RPMI7951 (cell line): ENCODE measurements around a stretch of chr10.

- RAMPAGE, long total RNA, result no peak
Observed at GRCh38 chr10:19728389-19728730, 87.9 kb upstream of the PLXDC2 start.

- RAMPAGE, long total RNA, result no peak
Observed at GRCh38 chr10:20109856-20110345, 293.7 kb downstream of the PLXDC2 start.

DNA sequence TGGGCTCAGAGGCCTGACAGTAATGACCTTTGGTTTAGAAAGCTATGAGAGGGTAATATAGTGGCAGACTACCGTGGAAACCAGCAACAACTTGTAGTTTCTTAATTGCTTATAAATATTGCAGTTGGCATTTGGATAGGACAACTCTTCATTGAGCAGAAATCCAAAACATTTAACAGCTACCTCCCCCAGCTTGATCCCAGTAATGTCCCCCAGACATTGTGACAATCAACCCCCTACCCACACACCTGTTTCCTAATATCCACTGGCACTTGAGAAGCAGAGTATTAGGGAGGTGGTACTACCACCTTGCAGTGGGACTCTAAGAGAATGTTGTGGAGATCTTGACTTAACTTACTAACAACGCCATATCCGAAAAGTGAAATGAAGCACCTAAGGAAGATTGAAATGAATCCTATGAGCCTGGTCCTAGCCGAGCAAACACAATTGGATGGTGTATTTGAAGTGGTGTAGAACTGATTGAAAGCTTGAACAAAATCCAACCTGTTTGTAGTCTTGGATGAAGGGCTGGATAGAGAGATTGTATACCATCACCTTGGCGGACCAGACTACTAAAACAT is 308.8 kb downstream of the PLXDC2 start:
- RAMPAGE, long total RNA, result no peak

GRCh38 chr10:20226999-20228213 is 411.2 kb downstream of the PLXDC2 start:
- RAMPAGE, long total RNA, result no peak

DNA sequence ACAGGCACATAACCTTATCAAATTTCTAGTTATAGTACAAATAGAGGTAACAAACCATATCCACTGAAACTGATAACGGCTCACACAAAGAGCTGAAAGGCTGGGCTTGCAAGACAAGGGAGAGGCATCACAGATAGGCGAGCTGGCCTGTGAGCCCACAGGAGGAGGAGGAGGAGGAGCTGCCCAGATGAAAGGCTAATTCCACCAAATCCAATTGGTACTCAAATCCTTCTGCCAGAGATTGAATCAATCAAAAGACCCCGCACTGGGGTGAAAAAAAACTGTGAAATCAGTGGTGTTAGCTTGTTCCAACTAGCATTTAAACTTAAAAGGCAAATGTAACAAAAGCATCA is 80.3 kb upstream of the NEBL start:
- RAMPAGE, long total RNA, result no peak

DNA sequence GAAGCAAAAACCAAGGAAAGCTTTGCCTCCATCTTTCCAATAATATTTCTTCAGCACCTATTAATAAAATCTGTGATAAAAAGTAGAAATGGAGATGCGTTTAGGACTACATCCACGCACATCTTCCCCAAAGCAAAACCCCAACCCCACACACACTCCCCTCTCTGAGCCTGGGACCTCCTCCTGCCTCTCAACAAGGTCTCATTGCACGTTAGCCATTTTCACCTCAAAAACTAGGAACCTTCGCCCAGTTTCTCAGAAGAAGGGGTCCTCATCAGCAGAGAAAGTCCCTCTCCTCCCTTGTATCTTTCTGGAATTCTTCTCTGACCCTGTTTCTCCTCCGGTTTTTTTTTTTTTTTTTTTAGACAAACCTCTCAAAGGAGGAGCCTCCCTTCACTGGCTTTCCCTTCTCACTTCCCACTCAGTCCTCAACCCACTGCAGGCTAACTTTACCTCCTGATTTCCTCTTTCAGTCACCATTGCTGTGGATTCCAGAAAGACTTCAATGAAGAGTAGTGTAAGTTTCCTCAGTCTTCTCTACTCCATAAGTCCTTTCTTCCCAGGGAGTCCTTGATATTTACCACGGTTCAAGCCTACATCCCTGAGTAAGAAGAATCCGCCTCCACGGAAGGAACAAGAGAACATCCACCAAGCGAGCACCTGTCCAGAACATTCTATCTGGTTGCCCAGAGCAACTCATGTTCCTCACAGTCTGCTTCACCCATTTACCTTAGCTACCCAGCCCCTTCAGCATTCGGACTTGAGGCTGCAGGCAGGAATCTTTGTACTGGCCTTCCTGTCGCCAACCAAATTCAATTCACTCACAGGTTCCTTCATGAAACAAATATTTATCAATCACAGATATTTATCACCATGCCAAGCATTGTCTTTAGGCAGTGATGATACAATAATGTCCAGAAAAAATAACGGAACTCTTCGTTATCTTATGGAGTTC is 250.2 kb upstream of the NEBL start:
- RAMPAGE, long total RNA, result no peak

DNA sequence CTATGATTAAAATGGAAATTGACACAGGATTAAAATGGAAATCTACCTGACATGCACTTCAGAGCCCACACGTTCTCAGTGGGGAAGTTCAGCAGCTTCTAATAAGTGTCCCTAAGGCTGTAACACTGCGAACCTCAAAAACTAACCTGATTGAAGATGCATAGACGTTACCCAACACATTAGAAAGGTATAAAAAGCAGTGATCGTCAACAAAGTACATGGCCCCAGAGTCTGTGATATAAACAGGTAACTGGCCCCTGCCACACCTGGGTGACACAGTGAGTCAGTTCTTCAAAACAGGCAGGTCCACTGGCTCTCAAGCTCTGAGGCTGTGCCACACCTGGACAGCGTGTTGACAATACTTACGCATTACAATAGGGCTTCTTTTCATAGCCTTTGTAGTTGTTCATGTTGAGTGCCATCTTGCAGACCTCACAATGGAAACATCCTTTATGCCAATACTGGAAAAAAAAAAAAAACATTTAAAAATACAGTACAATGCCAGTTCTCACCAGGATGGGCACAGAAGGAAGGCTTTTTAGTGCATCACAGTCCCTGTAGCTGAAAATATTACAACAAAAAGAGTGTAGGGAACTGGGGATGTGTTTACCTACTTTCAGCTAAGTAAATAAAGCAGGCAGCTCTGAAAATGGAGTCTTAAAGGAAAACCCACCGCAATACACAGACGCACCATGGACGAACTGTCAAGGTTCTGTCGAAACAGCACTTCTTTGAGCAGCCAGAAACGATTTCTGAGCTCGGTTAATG is 275.1 kb upstream of the NEBL start:
- RAMPAGE, long total RNA, result no peak

DNA sequence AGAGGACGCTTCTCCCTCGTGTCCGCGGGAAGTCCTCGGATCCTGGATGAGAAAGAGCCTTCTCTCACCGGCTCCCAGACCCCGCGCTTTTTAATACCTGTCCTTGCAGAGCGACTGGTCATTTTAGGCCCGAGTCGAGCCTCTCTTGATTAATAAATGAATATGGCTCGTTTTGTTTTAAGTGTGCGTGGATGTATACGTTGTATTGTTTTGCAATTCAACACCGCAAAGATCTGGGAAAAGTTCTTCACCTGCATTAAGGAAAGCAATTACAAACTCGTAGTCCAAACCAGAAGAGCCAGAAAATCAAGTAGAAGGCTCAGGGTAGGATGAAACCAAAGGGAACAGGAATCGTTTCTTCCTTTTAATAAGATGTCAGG is 277.6 kb upstream of the NEBL start:
- RAMPAGE, long total RNA, result no peak

GRCh38 chr10:21175123-21175637 is 278.1 kb upstream of the NEBL start:
- RAMPAGE, long total RNA, result no peak

DNA sequence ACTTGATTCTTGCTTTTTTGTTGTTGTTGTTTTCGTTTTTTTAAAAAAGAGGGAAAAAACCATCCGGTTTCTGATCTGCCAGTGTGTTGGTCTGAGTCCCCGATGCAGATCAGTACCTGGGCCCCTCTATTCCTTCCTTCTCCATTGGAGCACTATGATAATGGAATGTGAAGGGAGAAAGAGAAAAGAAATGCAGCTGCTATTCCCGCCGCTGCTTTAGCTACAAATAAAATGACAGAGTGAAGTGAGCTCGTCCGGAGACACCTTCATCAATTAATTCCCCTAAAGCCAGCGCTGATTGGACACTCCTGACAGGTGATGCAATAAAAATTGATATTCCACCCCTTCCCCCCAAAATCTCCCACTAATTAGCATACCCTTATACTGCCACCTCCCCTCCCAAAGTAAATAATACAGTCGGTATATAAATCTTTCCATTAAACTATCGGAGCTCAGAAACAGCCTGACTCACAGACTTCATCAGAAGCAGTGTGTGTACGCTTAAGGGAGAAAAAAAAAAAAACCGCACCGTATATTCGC is 7.4 kb downstream of the SKIDA1 start:
- RAMPAGE, long total RNA, result no peak

GRCh38 chr10:21524291-21525209 is 932 bp downstream of the SKIDA1 start:
- RAMPAGE, long total RNA, result no peak

DNA sequence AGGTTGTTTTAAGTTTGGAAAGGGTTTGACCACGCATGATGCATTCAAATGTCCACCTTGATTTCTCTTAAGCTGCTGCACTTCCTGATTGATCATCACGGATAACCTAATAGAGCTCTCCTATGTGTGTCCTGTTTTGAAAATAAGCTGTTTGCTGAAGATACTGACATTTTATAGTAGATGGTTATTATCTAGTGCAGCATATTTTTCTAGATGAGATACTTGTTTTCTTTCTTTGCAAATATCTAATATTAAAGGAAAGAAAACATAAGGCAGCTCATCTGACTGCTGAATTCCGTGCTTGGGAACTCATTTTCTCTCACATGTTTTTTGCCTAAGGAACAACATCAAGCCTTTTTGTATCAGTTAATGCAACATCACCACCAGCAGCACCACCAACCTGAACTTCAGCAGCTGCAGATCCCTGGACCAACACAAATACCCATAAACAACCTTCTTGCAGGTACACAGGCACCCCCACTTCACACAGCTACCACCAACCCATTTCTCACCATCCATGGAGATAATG is 205.7 kb downstream of the MLLT10 start:
- RAMPAGE, long total RNA, result no peak

- RAMPAGE, long total RNA, result no peak
Observed at GRCh38 chr10:21740562-21741336, 206.7 kb downstream of the MLLT10 start.

DNA sequence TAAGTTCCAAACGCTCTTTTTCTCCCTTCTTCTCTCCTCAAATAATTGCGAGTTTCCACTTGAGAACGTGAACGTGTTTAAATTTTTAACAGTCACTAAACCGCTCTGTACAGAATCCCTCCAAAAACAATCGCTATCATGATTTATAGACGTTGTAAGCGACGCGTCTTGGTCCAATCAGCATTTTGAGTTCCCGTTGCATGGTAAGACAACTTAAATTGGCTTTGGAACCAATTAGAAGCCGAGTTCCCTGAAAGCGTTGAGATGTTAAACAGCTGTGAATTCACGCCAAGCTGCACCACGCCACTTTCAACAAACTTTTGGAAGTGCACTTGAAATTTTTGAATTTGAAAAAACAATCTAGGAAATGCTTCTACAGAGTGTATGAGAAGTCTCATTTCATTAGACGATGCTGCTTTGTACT is 12.6 kb upstream of the EBLN1 start:
- RAMPAGE, long total RNA, result no peak

DNA sequence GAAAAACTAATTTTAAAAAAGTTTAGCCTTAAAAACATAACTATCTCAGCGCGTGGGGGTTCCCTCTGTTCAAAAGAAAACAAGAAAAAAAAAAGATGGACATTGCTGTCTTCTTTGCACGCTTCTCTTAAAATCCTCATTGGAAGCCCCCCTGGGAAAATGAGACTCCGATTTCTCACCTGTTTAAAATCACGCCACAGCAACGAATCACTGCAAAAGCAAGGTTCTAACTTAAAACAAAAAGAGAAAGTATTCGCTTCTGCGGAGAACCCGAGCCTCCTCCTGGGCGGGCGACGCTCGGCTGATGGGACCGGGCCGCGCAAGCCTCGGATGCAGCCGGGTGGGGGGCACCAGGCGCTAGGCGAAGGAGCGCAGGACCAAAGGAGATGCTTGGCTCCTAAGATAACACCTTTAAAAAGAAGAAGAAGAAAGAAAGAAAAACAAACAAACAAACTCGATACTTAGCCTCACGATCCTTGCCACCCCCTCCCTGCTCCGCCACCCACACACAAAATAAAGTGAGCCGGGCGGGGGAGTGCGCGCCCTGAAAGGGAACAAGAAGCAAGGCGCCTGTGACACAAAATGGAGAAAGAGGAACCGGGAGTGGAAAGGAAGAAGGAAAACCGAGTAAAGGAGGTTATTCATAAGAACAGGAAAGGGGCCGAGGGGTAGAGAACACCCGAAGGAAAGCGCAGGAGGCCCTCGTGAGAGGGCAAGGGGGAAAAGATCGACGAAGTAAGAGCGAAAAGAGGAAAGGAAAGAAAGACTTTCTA is 33.9 kb upstream of the EBLN1 start:
- RAMPAGE, long total RNA, result no peak

- RAMPAGE, long total RNA, result no peak
Observed at GRCh38 chr10:22334989-22335850, 10.1 kb upstream of the SPAG6 start.

GRCh38 chr10:22391536-22392112 is 46.3 kb downstream of the SPAG6 start:
- RAMPAGE, long total RNA, result no peak

DNA sequence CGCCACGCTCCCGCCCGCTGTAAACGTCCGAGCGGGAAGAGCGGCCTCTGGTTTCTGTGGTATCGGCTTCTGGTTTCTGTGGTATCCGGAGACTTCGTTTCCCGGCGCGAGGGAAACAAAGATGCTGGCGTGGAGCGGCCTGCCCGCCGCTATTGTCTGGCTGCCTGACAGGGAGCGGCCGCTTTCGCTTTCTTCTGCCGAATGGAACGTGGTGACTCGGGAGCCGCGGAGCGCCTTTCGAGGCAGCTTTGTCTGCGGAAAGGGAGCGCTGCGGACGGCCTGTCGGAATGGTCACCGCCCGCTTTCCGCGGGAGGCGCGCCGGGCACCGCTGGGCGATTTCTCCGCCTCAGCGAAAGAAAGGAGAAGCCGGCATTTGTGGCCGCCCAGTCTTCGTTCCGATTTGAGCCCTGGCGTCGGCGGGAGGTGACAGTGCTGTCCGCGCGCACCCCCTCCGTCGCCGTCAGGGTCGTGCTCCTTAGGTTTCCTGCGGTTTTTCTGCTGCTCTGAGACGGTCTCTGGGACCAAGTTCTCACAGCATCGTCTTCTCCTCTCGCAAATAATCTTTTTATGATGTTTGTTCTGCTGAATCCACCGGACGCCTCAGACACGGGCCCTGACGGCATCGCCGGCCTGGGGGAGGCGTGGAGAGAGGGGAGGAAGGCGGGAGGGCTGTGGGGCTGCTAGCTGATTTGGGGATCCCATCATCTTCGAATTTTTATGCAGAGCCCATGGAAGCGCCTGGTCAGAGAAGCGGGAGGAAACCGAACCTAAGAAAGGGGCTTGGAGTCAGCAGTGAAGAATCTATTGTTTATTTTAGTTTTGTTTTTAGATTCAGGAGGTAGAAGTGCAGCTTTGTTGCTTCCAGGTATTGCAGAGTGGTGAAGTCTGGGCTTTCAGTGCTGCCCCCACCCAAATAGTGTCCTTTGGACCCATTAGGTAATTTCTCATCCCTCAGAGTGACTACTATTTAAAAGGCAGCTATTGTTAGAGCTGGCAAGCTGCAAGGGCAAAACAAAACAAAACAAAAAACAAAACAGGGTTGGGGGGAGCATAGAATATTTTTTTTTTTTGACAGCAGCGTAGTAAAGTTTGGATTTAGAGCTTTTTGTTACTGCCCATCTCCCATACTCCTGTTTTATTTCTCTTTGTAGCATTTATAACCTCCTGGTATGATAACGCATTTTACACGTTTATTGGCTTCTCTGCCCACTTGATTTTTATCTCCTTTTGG is 92.3 kb downstream of the SPAG6 start:
- RAMPAGE, long total RNA, result no peak

DNA sequence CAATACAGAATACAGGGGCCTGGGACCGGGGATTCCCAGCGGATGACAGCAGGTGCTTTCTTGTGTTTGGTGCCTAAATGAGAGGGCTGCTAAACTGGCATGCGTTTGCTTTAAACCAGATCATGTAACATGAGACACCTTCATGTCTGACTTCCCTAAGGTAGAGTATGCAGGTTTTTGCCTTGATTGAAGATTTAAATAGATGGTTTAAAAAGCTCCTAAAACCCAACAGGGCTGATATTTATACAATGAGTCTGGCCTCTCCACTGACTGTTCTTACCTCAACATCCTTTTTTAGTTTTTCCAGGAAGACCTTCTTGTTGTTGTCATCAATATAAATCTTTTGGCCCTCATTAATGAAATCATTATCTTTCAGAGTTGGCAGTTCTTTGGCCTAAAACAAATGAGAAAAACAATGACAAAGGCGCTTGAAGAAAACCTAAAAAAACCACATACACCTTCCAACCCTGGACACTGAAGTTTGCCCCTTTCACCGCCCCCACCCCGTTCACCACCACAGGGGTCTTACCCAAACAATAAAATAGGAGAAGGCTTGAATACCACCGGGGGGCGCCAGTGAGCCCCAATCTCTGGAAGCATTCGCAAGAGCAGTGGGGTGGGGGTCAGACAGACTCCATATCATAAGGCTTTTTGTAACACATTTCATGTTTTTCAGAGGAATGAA is 163.9 kb downstream of the PIP4K2A start:
- RAMPAGE, long total RNA, result no peak

- RAMPAGE, long total RNA, result no peak
Observed at GRCh38 chr10:22611670-22612116, 102.7 kb downstream of the PIP4K2A start.